SK-MEL-5 (cell line): ENCODE measurements around a stretch of chr6.

DNA sequence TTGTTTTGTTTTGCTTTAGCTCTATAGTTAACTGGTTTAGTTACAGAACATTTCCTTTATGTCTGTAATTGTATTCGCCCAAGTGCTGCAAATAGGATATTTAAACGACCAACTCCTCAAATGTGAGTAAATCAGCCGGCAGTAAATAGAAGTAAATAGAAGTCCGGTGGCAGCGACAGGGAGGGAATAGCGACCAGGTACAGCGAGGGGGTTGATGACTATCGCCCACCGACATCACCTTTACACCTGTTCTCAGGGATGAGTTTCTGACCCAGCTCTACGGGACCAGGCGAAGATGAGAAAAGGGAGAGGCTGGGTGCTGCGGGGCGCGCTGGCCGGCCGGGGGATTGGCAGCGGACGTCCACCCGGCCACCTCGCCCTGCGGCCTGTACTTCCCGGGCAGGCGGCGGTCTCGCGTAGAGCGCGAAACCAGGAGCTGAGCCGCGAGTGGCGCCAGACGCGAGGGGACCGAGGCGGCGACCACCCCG lies 478 bp downstream of the UBE2J1 start:
RAMPAGE:
- cytosol, long total RNA: no peak
- long total RNA: no peak
- nucleus, long total RNA: no peak

RAMPAGE:
- cytosol, long total RNA: no peak
- long total RNA: no peak
- nucleus, long total RNA: no peak
These were observed 785 bp downstream of the ANKRD6 start for GRCh38 chr6:89433609-89434264.

DNA sequence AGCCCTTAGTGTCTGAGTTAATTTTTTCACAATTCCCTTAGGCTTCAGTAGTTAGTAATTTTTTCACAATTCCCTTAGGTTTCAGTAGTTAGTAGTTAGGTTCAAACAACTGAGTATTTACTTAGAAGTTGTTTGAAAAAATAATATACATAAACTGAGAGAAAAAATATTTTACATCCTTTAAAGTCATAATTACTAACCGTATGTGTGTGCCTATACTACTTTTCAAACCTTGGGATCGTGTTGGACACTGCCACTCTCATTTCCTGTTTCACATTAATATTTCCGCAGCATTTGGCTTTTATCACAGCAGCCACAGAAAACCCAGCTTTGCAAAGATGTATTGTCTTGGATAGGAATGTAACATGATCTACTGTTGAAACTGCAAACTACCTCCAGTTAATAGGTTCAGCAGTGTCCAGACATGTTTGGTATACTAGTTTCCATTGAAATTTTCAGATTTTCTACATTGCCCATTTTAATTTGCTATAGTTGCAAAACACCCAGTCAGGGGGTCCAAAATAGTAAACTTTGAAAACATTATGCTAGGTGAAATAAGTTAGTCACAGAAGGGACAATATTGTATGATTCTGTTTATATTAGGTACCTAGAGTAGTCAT lies 3.2 kb downstream of the ANKRD6 start:
RAMPAGE:
- cytosol, long total RNA: no peak
- long total RNA: no peak
- nucleus, long total RNA: no peak

GRCh38 chr6:89654037-89654723 lies 15.6 kb upstream of the LYRM2 start:
RAMPAGE:
- cytosol, long total RNA: start-site peak on the minus strand at chr6:89654439-89654540, 120 and 73 reads in 2 replicates
- long total RNA: no peak
- nucleus, long total RNA: no peak

RAMPAGE:
- cytosol, long total RNA: no peak
- long total RNA: no peak
- nucleus, long total RNA: no peak
These were observed 17.2 kb upstream of the LYRM2 start for GRCh38 chr6:89655505-89656341.

DNA sequence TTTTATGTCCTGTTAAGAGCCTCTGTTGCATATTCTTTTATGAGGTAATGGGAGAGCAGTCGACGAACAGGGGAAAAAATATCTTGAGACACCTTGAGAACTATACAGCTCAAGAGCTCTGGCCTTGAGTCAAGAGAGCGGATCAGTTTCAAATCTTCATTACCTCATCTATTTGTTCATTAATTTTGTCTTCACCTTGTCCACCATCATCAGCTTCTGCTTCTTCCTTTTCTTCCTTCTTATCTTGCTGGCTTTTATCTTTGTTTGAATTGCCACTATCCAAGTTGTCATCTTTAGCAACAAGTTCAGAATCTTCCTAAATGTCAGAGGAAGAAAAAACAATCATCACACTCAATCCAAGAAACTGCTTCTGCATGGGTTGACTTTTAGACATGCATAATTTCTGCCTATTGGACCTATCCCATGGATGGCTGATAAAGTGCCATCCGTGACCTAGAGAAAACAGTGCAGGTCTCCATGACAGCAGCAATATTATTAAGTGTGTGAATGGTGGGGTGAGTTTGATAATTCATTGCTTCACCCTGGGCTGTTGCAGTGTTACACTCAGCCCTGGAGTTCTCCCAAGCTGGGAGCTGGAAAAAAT lies 23.5 kb upstream of the LYRM2 start:
RAMPAGE:
- cytosol, long total RNA: no peak
- long total RNA: no peak
- nucleus, long total RNA: no peak

DNA sequence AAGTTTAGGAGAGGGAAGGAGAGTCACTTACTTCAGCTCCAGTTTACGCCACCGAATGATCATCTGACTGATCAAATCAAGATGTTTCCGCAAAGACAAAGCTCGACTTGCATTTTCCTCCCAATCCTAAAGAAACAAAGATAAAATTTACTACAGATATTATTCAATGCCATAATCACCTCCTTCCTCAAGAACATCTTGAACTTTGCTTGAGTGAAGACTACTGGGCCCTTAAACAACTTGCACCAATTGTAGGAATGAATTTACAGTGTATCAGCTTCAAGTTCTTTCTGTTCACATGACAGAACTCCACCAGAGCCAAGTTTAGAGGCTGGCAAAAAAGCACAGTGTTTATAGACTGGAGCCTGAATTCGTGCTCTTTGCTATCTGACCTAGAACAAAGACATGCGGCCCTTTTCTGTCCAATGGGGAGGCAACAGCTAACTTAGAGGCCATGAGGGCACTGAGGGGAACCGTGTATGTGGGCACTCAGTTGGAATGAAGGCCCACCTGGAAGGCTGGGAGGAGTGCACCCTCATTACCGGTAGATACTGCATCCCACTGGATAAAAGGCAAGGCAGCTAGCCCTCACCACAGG lies 48.9 kb upstream of the LYRM2 start:
RAMPAGE:
- cytosol, long total RNA: no peak
- long total RNA: no peak
- nucleus, long total RNA: no peak

DNA sequence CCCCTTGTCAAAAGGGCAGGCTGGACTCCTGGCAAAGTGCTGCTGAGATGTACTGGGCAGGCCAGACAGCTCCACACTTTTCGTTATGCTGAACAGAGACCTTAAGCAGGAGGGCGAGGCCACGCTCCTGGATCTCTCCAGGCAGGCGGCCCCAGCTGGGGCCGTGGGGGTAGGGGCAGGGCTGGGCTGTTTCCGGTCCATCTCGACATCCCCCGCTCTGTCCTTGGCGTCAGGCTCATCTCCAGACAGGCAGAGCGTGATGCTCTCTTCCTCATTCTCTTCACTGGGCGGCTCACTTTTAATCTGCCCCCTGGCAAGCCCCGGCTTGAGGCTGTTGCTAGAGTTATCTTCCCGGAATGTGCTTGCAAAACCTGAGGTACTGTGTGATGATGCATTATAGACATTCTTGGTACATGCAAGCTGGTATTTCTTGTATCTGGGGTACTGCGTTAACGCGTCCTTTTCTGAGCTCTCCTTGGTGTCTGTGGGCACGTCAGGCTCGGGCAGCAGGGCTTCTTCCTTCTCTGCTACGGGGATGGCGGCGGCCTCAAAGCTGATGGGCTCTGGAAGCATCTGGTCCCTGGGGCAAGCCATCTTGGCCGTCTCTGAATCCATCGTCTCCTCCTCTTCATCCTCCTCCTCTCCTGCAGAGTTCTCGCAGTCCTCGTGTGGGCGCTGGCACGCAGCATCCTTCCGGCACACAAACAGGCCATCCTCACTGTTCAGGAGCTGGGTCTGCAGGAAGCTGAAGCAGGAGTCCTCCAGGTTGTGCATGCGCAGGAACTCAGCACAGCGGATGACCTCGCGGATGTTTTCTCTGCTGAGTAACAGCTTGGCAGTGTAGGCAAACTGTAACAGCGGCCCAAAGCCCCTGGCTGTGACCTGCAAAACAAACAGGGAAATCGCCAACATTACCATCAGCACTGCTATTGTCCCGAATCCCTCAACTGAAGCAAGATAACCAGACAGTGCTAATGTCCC lies 57.0 kb downstream of the GJA10 start:
RAMPAGE:
- cytosol, long total RNA: no peak
- long total RNA: no peak
- nucleus, long total RNA: no peak

RAMPAGE:
- cytosol, long total RNA: no peak
- long total RNA: no peak
- nucleus, long total RNA: no peak
These were observed 91.6 kb downstream of the GJA10 start for GRCh38 chr6:89985681-89986378.

DNA sequence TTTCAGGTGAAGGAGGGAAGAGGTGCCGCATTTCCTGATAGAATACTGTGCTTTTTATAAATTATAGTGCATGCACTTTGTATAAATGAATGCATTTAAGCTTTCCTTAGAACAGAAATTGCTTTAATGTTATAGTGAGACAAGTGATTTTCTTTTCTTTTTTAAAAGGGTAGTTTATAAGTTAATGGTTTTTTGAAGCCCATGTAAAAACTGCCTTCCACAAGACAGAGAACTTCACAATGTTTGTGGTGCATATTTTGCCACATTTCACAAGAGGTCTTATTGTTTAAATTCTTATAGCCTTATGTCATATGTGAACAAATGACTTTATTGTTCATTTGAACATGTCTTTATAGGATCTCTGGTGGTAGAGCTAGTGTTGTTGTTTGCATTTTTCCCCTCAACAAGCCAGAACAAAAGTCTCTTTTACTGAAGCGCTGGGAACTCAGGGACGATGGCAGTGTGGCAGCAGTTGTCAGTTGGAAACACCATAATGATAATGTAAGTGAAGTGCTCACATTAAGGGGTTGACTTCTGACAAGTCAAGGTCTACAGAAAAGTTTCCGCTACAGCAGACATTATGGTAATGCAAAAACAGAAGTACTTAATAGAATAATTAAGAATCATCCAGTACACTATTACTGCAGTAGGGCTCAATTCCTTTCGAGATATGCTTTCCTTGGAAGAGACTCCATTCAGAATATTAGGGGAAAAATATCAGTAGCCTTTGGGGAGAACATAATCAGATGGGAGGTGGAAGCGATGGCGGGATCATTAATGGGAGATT lies 179.9 kb downstream of the GJA10 start:
RAMPAGE:
- cytosol, long total RNA: no peak
- long total RNA: no peak
- nucleus, long total RNA: no peak

DNA sequence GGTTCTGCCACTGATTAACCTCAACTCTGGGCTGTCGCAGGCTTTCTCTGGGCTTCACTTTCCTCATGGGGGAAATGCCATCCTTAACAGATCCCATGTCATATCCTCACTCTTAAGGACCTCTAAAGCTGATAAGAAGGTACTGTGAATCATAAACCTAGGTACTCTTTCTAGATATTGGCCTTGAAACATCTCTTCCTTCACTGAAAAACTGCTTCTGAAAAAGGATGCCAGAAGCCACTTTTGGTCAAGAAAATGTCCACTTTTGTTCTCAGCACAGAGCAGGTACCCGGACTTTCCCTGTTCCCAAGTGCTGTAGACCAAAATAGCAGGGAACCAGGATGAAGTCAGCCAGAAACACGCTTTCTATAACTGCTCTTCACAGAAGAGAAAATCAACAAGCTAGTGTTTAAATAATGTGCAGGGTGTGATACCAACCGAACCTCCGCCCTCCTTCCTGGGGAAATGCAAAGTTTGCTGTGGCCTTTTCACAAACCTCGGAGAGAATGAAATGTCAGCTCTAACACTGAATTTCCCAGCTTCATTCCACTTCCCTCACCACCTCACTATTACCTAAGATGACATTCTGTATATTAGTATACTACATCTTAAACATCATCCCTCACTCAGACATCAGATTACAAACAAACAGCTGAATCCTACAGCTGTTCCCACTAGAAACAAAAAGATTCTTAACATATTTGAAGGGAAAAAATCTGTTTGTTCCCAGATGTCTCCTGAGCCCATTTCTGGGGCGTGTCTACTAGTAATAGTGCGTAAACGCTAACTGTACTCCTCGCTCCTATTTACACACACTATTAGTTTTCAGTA lies 118.7 kb downstream of the BACH2 start:
RAMPAGE:
- cytosol, long total RNA: no peak
- long total RNA: no peak
- nucleus, long total RNA: no peak

GRCh38 chr6:90233801-90234396 lies 62.7 kb downstream of the BACH2 start:
RAMPAGE:
- cytosol, long total RNA: no peak
- long total RNA: no peak
- nucleus, long total RNA: no peak

DNA sequence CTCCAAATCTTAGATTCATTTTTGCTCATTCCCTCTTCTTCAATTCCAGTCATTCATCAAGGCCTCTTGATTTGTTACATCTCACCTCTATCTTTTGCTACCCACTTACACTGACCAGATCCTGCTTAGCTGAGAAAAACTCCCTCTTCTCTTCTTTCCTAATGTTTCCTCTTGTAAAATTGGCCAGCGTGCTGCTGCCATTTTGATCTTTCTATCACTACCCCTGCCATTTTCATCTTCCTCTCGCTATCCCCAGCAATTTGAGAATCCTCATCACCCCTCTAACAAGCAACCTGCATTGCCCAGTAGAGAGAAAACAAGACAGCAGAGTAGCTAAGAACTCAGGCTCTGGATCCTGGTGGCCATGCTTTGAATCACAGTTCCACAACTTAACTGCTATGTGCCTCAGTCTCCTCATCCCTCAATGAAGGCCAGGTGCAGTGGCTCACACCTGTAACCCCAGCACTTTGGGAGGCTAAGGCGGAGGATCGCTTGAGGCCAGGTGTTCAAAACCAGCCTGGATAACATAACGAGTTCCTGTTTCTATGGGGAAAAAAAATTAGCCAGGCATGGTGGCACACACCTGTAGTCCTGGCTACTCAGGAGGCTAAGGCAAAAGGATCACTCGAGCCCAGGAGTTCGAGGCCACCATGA lies 23.9 kb downstream of the BACH2 start:
RAMPAGE:
- cytosol, long total RNA: no peak
- long total RNA: no peak
- nucleus, long total RNA: no peak

DNA sequence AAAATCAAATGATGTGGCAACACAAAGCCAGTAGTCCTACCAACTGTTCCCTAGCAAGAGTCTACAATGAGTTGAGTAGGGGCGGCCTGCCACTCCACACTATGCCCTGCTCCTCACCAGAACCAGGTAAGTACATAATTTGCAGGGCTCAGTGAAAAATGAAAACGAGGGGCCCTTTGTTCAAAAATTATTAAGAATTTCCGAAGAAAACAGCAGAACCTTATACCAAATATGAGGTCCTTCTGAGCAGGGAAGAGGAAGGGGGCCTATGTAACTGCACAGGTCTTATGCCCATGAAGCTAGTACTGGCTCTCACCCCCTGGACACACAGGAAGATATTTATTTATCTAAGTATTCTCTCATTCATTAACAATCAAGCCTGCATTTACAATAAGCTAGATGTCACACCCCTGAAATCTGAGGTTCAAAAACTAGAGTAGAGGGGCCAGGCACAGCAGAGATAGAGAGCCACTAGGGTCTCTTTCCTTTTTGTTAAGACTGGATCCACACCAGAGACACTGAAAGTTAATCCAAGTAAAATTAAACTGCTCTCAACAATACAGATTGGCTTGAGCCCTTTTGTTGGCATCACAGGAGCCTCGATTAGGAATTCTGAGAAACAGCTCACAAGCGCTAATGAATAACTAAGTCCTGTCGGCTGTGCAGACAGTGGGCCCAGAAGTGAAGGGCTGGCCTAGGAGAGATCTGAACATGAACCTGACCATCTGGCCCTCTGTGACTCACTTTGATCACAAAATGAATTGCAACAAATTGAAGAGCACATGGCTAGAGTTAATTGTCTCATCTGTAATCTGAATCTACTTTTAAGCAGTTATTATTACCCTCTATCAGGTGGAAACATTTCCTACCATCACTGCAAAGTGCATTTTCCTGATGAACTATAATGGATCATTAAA lies 3.5 kb downstream of the BACH2 start:
RAMPAGE:
- cytosol, long total RNA: no peak
- long total RNA: no peak
- nucleus, long total RNA: no peak

DNA sequence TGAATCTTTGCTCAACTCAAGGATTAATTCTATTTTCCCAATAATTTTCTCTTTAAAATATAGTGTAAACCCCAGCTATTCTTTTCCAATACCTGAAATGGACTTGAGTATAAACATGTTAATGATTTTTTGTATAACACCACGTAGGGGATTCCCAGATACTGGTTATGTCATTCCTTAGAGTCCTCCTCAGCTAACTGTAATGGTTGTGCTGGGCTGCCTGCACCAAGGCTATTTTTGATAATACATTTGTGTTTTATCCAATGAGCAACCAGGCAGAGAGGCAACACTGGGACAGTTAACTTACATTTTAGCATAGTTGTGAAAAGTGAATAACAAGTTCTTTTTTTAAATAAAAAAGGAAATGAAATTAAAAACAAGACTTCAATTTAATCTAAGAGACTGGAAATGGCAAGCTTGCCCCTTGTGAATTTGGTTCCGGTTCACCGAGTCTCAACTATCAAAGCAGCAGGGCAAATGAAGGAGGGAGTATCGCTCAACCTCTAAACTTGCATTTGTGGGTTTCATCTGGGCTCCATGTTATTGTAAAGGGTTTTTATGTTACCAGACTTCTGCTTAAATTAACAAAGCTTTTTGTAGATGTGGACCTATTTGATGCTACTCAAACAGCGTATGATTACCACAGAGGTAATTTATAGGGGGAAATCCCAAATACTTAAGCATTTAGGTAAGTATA lies 18.8 kb upstream of the BACH2 start:
RAMPAGE:
- cytosol, long total RNA: no peak
- long total RNA: no peak
- nucleus, long total RNA: no peak

DNA sequence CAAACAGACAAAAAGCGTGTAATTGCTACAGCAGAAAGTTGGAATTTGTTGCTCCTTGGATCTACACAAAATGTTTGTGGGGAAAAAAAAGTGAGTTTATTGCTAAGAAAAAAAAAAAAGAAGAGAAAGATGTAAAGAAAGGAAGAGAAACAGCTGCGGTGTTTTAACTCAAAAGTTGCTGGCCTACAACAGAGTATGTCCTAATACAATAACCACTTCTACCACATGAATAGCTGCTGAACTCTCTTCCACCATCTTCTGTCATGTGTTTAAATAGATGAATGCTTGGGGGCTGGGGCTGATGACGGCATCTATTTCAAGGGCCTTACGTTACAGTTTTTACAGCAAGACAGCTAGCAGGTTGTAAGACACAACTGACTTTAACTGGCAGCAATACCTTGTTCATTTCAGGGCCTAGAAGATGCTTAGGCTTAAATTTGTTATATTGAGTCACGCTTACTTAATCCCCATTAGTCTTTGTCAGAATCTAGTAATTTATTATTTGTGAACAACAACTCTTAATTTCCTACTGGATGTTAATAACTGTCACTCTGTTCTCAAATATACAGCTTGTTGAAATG lies 50.3 kb downstream of the MAP3K7 start:
RAMPAGE:
- cytosol, long total RNA: no peak
- long total RNA: no peak
- nucleus, long total RNA: no peak

RAMPAGE:
- cytosol, long total RNA: no peak
- long total RNA: no peak
- nucleus, long total RNA: no peak
These were observed 515 bp upstream of the EPHA7 start for GRCh38 chr6:93419710-93420438.

DNA sequence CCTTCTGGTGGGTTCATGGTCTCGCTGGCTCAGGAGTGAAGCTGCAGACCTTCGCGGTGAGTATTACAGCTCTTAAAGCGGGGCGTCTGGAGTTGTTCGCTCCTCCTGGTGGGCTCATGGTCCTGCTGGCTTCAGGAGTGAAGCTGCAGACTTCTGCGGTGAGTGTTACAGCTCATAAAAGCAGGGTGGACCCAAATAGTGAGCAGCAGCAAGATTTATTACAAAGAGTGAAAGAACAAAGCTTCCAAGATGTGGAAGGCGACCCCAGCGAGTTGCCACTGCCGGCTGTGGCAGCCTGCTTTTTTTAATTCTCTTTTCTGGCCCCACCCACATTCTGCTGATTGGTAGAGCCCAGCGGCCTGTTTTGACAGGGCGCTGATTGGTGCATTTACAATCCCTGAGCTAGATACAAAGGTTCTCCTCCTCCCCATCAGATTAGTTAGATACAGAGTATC lies 244.3 kb downstream of the FUT9 start:
RAMPAGE:
- cytosol, long total RNA: no peak
- long total RNA: no peak
- nucleus, long total RNA: no peak

DNA sequence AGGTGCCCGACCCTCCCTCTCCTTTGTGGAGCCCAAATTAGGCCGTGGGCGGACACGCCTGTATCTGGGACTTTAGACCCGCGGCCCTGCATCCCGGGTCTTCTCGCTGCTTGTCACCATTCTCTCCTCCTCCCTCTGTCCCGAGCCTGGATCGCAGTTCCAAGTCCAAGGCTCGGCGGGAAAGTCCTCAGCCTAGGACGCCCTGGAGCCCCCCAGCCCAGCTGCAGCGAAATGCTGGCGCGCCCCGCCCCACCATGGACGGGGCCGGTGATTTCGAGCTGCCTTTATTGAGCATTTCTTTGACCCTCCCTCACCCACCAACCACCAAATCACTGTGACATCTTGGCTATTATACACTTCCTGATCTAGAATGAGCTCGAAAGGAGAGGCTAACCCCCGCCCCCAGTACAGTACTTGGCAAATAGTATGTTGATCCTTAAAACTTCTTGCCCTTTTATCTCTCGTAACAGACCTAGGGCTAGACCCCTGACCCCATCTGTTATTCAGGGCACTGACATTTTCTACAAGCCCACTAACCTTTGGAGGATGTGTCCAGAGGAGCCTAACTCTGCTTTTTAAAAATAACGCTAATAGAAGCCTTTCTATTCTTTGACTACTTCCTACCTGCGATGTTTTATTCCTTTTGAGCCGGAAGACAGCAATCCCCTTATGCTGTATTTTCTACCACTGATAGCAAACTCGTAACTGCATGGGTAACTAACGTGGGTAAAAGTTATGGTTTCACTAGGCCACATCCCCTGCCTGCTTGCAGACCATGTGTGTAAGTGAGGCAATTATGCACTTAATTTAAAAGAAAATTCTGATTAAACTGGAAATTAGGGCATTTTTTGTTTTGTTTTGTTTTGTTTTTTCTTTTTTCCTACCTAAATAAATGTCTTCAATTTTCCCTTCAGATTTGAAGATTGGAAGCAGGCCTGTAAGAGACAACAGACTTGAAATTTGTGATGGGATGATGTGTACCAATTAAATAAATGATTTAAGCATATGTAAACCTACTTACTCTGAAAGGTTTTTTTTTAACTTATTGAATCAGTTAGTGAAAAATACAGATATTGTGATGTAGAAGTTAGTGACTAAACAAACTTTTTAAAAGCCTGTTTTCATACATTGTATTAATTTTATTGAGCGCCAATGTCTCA lies 723 bp downstream of the UFL1 start:
RAMPAGE:
- cytosol, long total RNA: no peak
- long total RNA: no peak
- nucleus, long total RNA: no peak

DNA sequence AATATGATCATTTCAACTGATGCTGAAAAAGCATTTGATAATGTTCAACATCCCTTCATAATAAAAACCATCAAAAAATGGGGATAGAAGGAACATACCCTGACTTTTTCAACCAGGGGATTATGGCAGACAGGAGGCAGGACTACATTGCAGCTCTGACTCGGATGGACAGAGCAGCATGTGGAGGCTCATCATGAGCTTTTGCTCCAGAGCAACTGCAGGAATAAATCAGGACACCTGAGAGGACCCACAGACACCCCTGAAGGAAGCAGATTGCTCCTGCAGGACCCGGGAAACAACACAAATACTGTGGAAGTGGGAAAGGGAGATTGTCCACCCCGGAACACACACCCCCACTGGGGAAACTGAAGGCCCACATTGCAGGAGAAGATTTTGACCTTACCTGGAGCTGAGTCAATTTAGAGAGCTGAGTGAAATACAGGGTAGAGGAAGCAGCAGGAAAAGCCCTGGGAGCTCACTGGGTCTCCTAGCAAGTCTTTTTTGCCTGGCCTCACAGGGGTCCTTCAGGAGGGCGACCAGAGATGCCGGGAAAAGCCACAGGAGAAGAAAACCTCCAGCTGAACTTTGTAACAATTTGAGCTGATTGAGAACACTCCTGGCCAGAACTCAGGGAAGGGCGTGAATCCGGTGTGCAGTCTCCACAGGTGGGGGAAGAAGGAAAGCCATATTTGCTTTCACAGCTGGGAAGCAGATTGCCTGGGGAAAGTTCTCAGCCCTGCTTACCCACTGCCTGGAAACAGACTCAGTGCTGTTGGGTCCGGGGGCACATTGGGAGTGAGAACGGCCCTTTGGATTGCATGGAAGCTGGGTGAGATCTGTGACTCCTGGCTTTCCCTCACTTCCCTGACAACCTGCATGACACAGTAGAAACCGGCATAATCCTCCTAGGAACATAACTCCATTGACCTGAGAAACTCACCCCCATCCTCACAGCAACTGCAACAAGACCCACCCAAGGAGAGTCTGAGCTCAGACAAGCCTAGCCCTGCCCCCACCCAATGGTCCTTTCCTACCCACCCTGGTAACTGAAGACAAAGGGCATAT lies 130.8 kb downstream of the FHL5 start:
RAMPAGE:
- cytosol, long total RNA: no peak
- long total RNA: no peak
- nucleus, long total RNA: no peak